ENCODE measurements around a stretch of chr7.

DNA sequence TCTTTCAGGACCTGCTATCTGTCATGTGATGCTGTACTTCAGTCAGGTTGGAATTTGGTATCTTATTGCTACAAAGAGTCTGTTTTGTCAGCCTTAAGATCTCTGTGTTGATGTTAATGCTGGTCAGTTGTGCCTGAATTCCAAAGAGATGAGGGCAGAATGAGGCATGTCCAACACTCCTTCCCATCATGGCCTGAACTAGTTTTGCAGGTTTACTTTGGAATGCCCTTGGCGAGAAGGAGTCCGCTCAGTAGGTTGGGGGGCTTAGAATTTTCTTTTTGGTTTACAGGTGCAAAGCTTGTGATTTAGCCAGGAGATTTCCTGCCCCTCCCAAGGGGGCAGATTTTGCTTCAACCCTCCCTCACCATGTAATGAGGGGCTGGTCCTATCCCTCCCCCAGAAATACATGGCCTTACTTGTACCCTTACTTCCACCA lies 19.8 kb upstream of the MUC3A start:
- PRO-cap, 3 experiments = no peak in any of the 3 experiments

DNA sequence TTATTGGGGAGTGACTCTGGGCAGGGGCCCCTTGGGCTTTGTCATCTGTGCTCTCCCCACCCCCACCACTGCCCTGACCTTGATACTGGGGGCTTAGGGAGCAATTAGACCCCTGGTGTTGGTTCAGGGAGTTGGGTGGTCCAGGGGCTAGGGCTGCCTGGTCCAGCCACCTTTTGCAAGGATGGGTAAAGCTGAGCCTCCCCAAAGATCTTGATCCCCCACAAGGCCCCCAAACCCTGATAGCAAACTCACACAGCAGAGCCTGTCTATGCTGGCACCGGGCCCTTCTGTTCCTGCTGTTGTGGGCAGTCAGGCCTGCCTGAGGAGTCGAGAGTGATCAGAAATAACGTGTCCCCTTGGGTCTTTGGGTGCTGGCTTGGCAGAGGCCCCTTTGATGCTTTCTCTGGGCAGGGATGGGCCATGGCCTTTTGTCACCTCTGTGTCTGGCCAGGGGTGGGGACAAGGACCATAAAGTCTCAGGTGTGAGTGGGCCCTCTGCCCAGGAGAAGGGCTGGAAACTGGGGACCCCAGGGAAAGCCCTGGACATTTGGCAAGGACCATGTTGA lies 739 bp upstream of the MUC12 start:
- PRO-cap, 3 experiments = no peak in any of the 3 experiments

DNA sequence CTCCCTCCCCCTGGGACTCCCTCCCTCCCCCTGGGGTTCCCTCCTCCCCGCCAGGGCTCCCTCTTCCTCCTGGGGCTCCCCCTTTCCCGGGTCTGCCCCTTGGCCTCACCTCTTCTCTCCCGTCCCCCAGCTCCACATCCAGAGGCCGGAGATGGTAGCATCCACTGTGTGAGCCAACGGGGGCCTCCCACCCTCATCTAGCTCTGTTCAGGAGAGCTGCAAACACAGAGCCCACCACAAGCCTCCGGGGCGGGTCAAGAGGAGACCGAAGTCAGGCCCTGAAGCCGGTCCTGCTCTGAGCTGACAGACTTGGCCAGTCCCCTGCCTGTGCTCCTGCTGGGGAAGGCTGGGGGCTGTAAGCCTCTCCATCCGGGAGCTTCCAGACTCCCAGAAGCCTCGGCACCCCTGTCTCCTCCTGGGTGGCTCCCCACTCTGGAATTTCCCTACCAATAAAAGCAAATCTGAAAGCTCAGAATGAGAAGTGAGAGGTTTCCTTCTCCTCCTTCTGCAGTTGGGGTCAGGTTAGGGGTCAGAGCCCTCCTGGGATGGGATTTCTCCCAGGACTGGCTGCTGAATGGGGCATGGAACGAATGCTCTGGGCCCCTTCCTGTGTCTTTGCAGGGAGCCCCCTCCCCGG lies 1.3 kb upstream of the MUC17 start:
- PRO-cap, 3 experiments = peak in 1 of 3 experiments; most common minus-strand start position 329 of the sequence (in 1)

DNA sequence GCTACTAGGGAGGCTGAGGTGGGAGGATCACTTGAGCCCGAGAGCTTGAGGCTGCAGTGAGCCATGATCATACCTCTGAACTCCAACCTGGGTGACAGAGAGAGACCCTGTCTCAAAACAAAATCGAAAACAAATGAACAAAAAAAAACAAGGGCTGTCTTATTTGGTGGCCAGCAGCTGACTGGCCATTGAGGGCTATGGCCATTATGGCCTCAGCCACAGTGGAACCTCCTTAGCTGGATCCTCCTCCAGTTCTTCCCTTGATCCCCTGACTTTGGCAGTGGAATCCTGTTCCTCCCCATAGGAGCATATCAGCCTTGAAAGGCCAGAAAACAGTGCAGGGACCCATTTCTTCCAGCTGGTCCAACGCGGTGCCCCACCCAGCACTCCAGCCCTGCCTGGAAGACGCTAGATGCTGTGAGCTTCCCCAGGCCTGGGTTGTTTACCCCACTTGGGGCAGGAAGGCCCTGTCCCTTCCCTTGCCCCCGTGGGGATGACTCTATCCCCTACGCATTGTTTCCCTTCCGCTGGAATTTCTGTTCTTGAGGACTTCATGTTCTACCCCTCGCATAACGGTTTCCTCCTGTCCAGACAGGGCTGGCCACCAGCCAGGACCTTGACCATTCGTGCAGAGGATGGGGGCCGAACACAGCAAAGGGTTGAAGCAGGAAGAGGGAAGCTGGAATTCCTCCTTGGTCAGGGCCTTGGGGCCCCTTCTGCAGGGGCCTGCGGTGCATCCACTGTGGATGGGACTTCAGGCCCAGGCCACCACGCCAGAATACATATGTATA lies 14.8 kb upstream of the SERPINE1 start:
- PRO-cap, 3 experiments = peak in 2 of 3 experiments; most common plus-strand start position 623 of the sequence (in 1); most common minus-strand start position 388 of the sequence (in 1)

- PRO-cap, 3 experiments = no peak in any of the 3 experiments
Observed at GRCh38 chr7:101137433-101138083, 10.7 kb downstream of the SERPINE1 start.

GRCh38 chr7:101138084-101138951 lies 11.4 kb downstream of the SERPINE1 start:
- PRO-cap, 3 experiments = peak in 3 of 3 experiments; most common plus-strand start chr7:101138701 (in 3); most common minus-strand start chr7:101138626 (in 2)

DNA sequence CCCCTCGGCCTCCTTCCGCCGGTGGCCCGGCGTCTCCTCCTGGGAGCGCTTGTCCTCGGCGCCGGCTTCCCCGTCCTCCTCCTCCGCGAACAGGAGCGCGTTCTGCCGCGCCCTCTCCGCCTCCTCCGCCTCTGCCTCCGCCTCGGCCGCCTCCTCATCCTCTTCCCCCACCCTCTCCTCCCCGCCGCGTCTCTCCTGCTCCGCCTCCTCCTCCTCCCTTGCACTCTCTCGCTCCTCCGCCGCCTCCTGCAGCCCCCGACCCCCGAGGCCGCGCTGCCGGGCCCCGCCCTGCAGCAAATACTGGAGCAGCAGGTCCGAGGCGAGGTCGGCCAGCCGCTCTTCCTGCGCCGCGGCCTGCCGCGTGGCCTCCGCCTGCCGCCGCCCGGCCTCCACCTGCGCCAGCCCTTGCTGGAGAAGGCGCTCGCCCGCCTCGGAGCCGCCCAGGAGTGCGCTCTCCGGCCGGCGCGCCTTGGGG lies 1.8 kb downstream of the VGF start:
- PRO-cap, 3 experiments = peak in 1 of 3 experiments; most common plus-strand start position 221 of the sequence (in 1); most common minus-strand start position 133 of the sequence (in 1)

GRCh38 chr7:101216692-101217158 lies 656 bp downstream of the PLOD3 start:
- PRO-cap, 3 experiments = peak in 2 of 3 experiments; most common plus-strand start chr7:101216892 (in 1); most common minus-strand start chr7:101216788 (in 1)

DNA sequence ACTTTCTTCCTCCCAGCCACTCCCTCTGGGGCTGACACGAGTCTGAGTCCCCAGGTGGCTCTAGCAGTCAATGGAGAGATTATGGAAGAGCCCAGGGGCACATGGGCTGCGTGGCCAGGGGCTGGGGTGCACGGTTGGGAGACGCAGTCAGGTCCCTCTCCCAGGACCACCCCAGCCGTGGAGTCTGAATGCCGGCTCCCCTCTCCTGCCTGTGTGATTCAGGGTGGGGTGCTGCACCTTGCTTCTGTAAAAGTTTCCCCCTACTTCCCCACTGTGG lies 1.9 kb downstream of the CLDN15 start:
- PRO-cap, 3 experiments = no peak in any of the 3 experiments

- PRO-cap, 3 experiments = no peak in any of the 3 experiments
Observed at GRCh38 chr7:101299881-101300653, 21.5 kb downstream of the IFT22 start.

- PRO-cap, 3 experiments = no peak in any of the 3 experiments
Observed at GRCh38 chr7:101702346-101702801, 73.3 kb upstream of the MYL10 start.

GRCh38 chr7:101816837-101817427 lies 494 bp upstream of the CUX1 start:
- PRO-cap, 3 experiments = peak in 1 of 3 experiments; most common minus-strand start chr7:101816931 (in 1)

GRCh38 chr7:101818599-101819342 lies 1.3 kb downstream of the CUX1 start:
- PRO-cap, 3 experiments = no peak in any of the 3 experiments

GRCh38 chr7:101858844-101859544 lies 41.6 kb downstream of the CUX1 start:
- PRO-cap, 3 experiments = no peak in any of the 3 experiments

GRCh38 chr7:101865004-101865936 lies 47.8 kb downstream of the CUX1 start:
- PRO-cap, 3 experiments = no peak in any of the 3 experiments

GRCh38 chr7:101875310-101875758 lies 57.9 kb downstream of the CUX1 start:
- PRO-cap, 3 experiments = no peak in any of the 3 experiments

DNA sequence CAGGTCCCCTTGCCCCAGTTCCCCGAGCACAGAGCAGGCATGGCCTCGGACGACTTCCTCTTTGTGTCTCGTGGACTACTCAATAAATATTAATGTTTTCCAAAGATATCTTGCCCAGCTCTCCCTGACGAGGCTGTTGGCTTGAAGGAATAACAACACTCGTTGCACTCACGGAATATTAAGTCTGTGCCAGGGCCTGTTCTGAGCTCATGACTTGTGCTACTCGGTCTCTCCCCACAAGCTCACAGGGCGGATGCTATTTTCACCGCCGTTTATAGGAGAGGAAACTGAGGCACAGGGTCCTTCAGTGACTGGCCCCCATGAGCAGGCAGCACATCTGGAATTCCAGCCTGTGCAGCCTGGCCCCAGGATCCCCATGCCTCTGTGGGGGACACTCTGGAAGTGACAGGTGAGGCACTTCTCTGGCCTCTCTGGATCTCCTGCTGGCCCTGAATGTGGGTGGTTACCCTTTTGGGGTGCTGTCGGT lies 68.3 kb downstream of the CUX1 start:
- PRO-cap, 3 experiments = no peak in any of the 3 experiments

DNA sequence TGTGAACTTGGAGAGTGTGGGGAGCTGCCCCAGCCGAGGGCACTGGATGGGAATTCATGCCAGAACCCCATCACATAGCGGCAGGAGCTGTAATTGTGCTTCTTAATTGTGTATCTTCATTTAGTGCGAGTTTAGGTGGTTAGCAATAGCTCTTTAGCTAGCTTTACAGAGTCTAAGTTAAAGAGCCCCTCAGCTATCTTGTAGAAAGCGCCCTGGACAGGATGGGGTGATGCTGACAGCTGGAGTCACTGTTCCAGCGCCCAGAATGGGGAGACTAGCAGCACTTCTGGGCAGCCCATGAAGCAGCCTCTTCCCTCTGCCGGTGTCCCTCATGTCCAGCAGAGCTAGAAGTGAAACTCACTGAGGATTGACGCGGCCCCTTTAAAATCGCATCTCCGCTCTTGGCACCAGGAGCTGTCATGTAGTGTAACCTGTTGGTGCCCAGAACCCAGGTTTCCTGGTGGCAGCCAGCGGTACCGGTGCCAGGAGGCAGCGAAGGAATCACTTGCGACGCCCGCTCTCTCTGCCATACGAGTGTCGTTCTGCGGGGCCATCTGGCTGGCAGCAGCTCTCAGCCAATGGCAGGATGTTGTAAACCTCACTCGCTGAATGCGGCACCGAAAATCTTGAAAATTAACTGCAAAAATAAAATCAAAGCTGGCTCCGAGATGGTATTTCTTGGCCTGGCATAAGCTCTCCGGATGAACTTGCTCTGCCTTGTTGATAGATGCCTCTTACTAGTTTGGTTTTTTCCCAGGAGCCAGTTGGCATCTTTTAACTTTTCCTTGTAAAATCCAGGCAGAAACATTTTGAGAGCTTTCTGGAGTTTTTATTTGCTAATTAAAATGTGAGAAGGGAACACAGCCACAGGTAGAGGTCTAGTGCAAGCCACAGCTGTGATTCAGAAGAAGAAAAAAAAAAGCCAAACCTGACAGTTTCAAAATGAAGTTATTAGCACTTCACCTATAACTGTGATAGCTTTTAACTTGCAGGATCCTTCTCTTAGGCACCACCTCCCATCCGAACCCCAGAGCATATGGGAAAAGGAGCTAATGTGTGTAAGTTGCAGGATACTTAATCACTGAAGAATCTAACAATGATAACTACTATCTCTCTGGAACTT lies 82.8 kb downstream of the CUX1 start:
- PRO-cap, 3 experiments = no peak in any of the 3 experiments

DNA sequence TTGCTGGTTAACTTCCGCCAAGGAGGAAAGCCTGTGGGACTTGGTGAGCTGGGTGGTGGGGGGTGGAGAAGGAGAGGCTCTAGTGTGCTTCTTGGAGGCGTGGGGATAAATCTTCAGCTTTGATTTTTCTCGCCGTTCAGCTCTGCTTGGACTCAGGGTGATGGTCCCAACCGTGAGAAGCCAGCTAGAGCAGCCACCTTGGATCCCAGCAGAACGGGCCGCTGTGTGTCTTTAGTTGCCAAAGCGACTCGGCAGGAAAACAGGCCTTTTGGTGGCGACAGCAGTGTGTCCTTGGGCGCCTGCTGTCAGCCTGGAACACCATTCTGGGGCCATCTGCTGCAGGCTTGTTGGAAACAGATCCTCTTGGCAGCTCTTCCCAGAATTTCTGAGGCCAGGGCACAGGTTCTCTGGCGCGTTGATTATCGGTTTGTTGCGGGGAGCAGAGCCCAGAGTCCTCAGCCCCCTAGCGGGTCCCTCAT lies 97.5 kb downstream of the CUX1 start:
- PRO-cap, 3 experiments = peak in 1 of 3 experiments; most common plus-strand start position 379 of the sequence (in 1); most common minus-strand start position 215 of the sequence (in 1)

GRCh38 chr7:101986366-101986567 lies 168.8 kb downstream of the CUX1 start:
- PRO-cap, 3 experiments = no peak in any of the 3 experiments

Measured in Metastatic Breast Carcinoma in the Ovary (tissue), 3 donors.